Thoracic aorta endothelial cell (primary cell): ENCODE measurements around the genes ZC3H7B and TEF.

DNA sequence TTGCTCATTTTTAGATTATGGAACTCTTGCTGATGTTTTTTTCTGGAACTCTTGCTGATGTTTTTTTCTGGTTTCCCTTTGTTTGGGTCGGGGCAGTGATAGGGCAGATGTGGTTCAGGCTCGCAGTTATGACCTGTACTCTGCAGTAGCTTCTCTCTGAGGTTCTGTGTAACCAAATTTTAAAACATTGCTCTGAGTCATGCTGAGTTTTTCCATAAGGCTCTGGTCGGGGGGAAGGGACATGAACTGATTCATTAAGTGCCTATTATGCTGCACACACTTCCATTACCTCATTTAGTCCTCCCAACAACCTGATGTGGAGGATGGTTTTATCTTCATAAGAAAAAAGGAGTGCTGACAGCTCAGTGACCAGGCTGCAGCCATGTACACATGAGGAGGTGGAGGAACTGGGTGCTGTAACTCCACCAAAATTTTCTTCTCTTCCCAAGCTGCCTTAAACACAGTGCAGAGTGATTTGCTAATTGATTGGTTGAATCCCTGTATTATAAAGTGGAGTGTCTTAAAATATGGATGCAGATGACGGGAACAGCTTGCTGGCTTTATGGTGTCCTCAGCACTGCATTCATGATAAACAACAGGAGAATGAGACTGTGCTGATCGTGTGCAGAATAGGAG, 19.0 kb downstream of the TNRC6B start:
- CAGE, long polyA plus RNA, result no peak

- CAGE, long polyA plus RNA, result no peak
Measured at GRCh38 chr22:40325183-40325735, 21.0 kb upstream of the ADSL start.

DNA sequence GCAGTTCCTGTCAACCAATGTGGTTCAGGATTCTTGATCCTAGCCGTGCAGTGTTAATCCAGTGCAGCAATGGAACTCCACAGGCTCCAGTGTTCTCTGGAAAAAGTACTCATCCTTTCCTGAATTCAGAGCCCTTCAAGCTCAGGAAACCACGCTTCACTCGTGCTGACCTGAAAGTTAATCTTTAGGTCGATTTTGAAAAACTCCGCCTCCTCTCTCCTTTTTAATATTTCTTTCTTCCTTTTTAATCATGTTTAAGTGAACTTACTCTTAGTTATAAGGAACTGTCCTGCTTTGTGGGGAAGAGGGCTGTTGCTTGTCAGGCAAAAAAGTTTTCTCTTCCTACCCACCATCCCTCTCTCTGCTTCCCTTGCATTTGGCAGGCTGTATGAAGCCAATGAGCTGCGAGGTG, 14.3 kb upstream of the ADSL start:
- CAGE, long polyA plus RNA, result no peak

DNA sequence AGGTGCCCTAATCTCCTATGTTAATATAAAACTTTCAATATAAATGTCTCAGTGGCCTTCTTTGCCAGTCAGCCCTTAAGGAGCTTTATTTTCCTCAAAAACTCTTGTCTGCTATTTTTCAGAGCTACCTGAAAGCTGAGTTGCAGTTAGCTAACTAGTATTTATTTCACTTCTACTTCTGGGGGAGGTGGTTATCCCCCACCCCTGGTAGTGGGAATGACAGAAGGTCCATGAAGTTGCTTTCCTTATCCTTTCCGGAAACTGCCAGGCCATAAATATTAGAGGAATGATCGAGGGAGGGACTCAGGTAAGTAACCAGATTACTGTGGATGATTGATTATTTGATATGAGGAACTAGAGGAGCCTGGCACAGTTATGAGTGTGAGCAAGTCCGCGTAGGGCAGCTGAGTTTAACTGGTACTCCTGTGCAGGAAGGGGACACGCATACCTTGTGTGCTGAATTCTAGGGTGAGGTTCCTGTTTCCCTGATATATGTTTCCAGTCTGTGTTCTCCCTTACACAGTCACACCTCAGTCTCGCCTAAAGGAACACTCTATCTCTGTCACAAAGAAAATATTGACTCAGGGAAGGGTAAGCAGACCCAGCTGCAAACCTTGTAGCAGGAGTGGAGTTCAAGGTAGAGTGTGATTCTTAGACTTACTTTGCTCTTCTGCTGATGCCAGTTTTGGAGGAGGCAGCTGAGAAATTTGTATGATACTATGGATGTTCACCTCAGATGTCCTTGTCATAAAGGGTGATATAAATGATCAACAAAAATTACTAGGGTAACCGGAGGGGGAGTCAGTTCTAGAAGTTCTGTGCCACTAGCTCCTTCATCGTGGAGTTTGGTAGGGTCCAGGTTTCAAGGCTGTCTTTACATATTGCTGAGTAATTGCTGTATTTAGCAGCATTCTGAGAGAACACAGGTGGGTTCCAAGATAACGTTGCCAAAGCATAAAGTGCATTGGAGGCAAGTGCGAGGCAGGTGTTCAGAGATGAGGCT, 17.4 kb downstream of the SGSM3 start:
- CAGE, long polyA plus RNA, result no peak

- CAGE, long polyA plus RNA, result no peak
Measured at GRCh38 chr22:40694318-40695019, 15.2 kb downstream of the MCHR1 start.

DNA sequence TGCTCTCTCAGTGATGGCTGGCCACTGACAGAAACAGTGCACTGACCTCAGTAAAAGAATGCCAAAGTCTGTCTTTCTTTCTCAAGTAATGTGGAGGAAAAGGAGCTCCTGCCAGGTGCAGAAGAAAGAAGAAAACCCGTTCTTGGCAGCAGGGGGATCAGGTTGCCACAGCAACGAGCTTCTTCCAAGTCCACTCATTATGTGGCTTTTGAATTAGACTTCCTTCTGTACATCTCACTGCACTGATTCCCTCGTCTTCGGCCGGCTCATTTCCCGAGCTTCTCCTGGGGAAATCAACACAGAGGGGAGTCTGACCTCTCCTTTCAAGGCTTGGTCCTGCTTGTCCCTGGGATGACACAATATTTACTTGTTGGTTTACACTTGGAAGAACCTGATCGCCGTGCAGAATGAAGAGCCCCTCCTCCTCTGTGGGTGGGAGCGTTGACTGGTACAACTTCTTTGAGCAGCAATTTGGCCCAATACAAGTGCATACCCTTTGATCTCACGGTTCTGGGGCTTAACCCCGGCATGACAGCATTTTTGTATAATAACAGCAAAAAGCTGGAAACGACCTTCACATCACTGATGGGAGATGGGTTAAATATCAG, 35.3 kb downstream of the MCHR1 start:
- CAGE, long polyA plus RNA, result no peak

DNA sequence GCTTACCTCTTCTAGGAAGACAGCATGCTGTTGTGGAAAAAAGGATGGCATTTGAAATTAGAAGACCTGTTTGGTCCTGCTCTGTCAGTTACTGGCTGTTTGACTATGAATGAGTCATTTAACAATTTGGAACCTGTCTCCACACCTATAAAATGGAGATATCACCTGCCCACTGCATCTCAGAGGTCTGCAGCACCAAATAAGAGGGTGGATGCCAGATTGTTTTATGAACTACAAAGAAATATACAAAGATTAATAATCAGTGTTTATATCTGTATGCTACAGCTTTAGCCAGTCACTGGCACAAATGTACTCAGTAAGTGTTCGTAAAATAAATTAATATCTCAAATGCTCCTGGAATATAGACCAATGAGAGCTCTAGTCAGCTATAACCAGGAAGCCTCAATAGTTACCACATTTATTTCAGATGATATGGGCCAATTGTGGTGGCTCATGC, 60.7 kb downstream of the SLC25A17 start:
- CAGE, long polyA plus RNA, result no peak

GRCh38 chr22:41098765-41099294, 6.4 kb downstream of the EP300 start:
- CAGE, long polyA plus RNA, result no peak

GRCh38 chr22:41169212-41169739, 35.8 kb upstream of the L3MBTL2 start:
- CAGE, long polyA plus RNA, result no peak

DNA sequence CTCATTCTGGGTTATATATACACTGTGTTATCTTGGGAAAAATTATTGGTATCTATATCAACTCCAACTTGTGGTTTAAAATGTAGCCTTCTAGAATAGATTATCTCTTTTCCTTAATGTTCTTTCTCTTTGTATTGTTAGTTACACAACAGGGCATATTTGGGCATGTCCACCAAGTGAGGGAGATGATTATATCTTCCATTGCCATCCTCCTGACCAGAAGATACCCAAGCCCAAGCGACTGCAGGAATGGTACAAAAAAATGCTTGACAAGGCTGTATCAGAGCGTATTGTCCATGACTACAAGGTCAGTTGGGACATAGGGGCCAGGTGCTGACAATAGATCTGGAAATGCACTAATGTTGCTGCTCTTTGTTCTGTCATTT, 34.9 kb upstream of the L3MBTL2 start:
- CAGE, long polyA plus RNA, result no peak

DNA sequence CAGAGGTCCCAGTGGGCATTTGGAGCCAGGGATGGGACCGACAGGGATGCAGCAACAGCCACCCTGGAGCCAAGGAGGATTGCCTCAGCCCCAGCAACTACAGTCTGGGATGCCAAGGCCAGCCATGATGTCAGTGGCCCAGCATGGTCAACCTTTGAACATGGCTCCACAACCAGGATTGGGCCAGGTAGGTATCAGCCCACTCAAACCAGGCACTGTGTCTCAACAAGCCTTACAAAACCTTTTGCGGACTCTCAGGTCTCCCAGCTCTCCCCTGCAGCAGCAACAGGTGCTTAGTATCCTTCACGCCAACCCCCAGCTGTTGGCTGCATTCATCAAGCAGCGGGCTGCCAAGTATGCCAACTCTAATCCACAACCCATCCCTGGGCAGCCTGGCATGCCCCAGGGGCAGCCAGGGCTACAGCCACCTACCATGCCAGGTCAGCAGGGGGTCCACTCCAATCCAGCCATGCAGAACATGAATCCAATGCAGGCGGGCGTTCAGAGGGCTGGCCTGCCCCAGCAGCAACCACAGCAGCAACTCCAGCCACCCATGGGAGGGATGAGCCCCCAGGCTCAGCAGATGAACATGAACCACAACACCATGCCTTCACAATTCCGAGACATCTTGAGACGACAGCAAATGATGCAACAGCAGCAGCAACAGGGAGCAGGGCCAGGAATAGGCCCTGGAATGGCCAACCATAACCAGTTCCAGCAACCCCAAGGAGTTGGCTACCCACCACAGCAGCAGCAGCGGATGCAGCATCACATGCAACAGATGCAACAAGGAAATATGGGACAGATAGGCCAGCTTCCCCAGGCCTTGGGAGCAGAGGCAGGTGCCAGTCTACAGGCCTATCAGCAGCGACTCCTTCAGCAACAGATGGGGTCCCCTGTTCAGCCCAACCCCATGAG, 27.2 kb upstream of the L3MBTL2 start:
- CAGE, long polyA plus RNA, result no peak

DNA sequence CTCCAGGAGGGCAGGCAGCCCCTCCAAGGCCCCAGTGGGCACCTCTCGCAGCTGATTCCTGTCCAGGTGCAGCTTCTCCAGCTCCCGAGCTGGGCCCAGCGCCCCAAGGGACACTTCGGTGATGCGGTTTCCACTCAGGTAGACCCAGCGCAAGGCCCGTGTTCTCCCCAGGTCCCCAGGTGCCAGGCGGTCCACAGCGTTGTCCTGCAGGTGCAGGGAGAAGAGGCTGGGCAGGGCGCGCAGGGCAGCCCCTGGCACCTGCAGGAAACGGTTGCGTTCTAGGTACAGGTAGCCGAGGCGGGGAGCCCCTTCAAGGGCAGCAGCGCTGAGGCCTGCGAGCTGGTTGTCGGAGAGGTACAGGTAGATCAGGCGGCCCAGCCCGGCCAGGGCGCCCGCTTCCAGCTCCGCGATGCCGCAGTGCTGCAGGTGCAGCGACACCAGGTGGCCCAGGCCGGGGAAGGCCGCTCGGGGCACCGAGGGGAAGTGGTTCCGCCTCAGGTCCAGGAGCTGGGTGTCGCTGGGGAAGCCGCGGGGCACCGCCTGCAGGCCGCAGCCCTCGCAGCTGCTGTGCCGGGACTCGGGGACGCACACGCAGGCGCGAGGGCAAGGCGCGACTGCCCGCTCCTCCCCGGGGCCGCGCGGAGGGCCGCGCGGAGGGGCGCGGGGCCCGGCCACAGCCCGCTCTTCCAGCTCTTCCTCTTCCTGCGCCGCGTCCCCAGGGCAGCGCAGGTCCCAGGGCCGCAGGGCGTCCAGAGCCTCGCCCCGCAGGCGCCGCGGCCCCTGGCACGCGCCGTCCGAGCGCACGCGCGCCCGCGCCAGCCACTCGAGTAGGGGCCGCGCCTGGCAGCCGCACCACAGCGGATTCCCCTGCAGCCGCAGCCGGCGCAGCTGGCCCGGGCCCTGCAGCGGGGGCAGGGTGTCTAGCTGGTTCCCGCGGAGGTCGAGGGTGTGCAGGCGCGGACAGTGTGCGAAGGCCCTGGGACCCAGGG, 3.2 kb downstream of the CHADL start:
- CAGE, long polyA plus RNA, result no peak

DNA sequence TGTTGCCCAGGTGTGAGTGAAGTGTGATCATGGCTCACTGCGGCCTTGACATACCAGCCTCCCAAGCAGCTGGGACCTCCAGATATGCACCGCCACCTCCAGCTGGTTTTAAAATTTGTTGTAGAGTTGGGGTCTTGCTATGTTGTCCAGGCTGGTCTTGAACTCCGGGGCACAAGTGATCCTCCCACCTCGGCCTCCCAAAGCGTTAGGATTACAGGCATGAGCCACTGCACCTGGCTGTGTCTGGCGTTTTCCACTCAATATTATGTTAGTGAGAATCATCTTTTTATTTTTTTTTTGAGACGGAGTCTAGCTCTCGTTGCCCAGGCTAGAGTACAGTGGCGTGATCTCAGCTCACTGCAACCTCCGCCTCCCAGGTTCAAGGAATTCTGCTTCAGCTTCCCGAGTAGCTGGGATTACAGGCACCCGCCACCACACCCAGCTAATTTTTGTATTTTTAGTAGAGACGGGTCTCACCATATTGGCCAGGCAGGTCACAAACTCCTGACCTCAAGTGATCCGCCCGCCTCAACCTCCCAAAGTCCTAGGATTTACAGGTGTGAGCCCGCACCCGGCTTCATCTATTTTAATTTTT, 2.1 kb upstream of the CHADL start:
- CAGE, long polyA plus RNA, result no peak

DNA sequence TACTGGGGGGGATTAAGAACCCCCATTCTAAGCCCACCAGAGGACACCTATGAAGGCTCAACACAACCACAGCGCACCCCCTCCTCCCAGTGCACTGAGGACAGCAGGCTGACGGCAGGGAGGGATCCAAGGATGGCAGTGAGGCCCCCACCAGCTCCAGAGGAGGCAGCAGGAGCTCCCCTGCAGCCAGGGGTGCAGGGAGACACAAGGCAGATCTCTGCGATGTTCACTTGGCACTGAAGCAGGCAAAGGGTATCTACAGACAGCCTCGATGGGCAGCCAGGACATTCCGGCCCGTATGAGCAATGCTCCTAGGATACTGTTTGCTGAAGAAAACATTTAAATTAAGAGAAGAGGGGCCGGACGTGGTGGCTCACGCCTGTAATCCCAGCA, 19.5 kb upstream of the CHADL start:
- CAGE, long polyA plus RNA, result no peak

DNA sequence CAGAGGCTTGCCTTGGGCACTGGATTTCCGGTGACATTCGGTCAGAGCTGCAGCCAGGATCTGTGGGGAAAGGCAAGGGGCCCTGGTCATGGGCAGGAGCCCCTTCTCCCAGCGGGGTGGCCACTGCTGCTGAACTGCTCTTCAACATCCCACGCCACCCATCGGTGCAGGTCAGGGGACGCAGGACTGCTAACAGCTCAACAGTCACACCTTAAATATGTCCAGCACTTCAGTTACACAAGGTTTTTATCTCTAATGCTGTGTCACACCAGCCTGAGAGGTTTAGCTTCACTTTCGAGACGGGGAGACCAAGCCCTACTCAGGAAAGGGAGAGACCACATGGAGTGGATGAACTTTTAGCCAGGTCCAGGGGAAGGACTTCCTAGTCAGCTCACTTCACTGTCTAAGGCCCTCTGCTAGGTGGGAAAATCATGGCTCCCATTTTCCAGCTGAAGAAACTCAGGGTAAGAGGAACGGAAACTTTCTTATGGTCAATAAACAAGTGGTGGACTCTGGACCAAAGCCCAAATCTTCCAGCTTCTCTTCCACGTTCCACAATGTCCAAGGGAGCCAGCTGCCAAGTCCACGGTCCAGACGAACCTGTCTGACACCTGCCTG, 20.9 kb upstream of the CHADL start:
- CAGE, long polyA plus RNA, result no peak

DNA sequence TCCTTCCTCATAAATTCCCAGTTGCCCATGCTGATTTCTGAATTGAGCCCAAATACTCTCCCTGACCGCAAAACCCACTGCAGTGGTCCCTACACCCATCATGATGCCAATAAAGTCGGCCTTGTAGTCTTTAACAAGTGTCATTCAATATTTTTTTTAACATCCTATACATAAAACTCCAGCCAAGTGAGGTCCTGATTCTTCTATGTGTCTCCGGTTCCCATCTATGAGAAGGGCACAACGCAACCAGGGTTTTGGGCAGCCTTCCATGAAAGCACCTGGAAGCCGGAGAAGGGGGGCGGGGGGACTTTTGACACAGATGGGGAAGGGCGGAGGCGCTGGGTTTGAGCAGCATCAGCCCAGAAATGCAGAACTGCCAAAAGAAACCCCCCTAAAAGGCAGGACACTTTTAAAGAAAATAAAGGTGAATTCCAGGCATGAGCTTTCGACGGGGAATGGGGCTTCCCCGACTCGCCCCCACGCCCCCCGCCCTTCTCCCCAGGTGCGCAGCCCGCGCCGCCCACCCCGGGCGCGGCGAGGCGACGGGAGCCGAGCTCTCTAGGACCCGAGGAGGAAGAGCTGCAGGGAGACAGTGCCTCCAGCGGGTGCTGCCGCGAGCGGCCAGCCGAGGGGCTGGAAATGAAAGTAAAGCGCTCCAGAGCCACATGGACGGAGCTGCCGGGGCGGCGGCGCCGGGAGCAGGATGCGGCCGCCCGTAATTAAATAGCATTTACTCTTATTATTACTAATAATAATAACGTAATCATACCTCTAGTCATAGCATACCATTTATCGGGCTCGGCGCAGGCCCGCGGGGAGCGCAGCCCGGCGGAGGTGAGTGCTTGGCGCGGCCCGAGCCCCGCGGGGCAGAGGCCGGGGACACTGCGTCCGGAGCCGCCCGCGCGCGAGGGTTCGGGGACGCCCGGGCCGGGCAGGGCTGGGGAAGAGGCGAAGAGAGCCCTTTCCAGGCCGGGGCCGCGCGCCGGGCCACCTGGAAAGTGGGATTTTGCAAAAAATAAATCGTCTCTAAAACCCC, at the start of gene ZC3H7B:
ZC3H7B (plus strand) TSS at position 587 of the 1,036 bp plus-strand sequence.
- CAGE, long polyA plus RNA, result no peak

DNA sequence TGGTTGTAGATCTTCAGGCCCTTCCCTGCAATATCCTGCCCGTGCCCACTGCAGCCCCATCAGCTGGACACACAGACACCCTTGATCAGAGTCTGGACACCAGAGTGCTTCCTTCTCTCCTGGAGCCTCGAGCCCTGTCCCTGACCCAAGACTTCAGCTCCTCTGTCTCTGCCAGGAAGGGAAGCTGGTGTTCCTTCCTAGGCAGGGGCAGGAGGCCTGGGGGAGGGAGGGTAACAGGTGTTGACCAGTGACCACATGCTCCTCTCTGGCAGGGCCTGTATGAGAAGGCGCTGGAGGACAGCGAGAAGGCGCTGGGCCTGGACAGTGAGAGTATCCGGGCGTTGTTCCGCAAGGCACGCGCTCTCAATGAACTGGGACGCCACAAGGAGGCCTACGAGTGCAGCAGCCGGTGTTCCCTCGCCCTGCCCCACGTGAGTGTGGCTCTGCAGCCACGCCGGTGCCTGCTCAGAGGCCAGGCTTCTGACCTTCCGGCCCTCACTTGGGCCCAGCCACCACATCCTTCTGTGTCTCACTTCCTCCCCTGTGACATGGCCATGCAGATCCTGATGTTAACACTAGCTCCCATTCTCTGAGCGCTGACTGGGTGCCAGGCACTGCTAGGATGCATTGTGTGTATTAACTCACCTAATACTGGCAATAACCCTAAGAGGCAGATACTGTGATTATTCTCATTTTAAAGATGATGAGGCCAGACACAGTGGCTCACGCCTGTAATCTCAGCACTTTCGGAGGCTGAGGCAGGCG, 25.8 kb downstream of the ZC3H7B start:
- CAGE, long polyA plus RNA, result no peak

DNA sequence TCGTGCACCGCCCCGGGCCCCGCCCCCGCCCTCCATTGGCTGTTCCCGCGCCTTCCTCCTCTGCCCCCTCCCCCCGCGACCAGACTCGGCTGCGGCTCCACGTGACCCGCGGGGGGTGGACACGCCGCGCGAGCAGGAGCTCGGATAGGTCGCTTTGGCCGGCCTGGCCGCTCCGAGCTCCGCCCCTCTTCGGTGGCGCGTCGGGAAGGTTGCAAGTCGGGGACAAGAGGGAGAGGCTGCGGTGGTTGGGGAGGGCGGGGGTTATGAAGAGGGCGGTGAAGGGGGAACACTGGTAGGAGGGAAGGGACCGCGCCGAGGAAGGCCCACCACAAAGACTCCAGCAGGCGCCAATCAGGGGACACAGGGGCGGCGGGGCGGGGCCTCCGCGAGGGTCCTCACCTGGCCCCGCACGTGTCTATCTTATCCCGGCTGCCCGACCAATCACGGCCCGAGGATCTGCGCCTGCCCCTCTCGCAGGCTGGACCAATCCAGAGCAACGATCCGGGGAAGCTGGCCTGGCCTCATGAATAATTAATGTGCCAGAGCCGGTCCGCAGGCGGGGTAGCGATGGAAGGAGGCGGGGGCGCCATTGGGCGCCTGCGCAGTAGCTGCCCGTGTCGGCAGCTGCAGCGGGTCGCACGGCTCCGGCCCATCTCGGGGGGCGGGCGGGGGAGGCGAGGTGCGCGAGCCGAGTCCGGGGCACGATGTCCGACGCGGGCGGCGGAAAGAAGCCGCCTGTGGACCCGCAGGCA, at the start of gene TEF:
TEF (plus strand) TSS at position 602 of the 752 bp plus-strand sequence.
- CAGE, long polyA plus RNA, result no peak

DNA sequence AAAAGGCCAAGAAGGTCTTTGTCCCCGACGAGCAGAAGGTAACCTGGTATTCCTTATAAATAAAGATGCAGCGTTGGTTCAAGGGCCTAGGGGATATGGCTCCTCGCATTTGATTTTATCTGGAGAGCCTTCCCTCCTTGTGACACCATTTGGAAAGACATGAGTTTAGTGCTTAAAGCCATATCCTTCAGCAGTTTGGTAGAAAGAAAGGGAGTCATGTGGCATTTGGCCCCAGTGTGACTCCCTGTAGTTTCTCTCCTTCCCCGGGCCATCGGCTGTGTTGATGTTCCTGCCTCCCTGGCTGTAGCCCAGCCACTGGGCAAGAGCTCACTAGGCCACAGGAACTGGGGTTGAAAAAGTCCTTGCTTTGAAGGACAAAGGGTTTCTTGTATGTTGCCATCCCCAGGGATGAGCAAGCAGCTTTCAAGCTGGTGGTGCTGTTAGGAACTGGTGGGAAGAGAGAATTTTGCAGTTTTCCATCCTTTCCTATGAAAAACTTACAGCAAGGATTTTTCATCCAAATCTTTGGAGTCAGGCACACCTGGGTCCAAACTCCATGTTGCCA, 12.6 kb downstream of the TEF start:
- CAGE, long polyA plus RNA, result no peak

DNA sequence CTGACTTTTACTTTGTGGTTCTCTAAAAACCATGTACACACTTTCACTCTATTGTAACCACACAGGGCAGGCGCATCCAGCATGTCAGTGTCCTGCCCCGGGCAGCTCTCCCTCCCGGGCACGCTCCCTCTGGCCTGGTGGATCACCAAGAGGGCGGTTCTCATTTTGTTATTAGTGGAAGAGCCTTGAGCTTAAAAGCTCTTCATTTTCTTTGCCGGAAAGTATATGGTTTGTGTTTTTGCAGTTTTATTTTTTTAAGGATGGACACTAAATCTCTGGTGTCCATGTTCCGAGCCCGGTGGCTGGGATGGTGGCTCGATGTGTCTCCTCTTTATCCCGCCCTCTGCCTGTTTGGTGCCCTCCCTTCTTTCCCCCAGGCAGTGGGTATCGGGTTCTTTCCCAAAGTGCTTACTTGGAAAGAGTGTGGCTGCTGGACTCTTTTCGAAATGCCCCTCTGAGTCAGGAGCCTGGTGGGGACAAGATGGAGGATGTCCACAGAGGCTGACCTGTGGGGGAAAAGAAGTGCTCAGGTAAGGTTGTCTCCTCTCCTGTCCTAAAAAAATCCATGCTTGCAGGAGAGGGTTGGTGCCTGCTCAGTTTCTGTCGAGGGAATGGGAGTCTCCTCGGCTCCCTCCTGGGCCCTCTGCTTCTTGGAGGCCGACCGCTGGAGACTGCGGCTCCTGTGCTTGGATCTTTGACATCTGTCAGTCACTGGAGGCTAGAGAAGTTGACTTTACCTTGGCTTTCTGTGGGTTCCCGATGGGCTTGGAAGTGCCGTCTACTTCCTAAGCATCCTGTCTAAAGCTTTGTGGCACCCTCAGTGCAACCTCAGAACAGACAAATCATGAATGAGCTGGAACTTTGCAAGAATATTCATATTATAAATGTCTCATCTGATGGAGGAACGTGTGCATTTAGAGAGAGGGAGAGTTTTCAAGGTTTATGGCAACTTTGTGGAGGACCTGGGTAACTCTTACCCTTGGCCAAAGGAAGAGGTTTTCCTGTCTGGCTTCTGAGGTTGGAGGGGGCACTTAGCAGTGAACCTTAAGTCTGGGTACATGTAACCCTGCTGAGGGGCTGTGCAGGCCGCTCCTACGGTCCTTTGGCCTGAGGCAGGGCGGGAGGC, 16.3 kb downstream of the TEF start:
- CAGE, long polyA plus RNA, result no peak